Measurements from ENCODE around the genes ARHGAP35, TMEM160 and BBC3.

GRCh38 chr19:45816453-45817616 lies 1.7 kb upstream of the RSPH6A start:
- PRO-cap, 2 experiments, result no peak in any of the 2 experiments

DNA sequence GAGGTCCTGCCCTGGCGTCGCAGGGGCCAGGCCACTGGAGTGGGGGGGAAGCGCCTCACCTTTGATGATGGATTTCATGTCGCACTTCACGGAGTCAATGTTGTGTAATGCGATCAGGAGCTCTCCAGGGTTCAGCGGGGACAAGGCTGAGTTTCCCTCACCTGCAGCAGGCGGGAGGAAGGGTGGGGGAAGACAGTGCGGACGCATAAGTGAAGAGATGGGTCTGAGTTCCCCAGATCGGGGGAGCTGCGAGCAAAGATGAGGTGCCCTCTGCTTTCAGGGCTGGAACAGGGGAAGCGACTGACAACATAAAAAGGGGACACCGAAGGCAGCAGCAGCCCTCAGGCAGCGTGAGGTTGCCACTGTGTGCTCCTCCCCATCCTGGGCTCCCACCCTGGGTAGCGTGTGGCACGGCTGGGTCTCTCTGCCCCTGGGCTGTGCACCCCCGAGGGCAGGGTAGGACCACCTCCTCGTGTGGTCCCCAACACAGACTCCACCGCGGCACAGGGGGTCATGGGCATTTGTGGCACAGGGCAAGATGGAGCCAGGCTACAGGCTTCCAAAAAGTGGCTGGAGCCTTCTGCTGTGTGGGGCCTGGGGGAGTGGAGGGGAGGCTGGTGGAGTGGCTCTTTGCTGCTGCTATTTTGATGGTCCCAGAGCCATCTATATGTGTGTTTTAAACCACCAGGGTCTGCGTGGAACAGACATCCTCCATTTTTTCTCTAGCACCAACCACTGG lies 6.4 kb upstream of the RSPH6A start:
- PRO-cap, 2 experiments, result no peak in any of the 2 experiments

GRCh38 chr19:45831262-45831598 lies 16.1 kb upstream of the RSPH6A start:
- PRO-cap, 2 experiments, result no peak in any of the 2 experiments

- PRO-cap, 2 experiments, result peak in 1 of 2 experiments; most common plus-strand start chr19:45878443 (in 1); most common minus-strand start chr19:45878233 (in 1)
These were observed 7.7 kb downstream of the IRF2BP1 start for GRCh38 chr19:45877980-45878902.

DNA sequence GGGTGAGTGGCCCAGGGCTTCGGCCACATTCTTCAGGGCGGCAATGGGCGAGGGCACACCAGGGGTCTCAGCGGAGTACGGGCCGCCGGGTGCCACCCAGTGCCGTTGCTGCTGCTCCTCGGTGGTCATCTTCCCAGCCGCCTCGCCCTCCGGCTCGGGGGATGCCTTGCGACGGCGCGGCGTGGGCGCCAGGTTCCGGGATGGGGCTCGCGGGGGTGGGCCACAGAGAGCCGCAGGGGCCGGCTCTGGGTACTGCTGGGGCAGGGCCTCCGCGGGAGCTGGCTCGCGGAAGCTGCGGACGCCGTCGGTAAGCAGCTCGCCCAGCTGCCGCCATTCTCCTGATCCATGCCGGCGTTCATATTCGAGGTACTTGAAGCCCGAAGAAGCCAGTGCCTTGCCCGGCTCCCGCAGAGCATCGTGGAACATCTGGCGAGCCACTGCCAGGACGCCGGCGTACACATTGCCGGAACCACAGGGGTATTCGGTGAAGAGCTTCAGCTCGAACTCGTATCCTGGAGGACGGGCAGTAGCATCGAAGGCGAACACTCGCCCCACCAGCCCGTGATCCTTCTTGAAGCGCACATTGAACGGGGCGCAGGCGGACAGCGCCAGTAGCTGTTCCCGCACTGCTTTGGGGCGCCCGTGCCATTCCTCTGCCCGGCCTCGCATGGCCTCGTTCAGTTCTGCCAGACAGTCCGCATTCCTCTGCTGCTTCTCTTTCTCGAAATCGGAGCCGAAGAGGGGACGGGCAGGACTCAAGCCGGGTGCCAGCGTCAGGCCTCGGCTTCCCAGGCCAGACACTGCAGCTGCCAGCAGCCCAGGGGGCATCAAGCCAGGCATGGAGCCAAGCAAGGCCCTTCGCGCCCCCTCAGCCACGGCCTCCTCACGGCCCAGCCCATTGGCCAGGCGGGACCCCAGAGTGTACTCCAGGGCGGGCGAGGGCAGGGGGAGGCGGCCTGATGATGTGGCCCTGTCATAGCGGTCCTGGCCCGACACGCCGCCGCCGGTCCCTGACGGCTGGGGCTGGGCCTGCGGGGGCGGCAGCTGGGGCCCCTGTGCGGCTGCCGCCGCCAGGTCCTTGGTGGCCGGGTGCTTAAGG lies 1.1 kb downstream of the IRF2BP1 start:
- PRO-cap, 2 experiments, result no peak in any of the 2 experiments

GRCh38 chr19:46020578-46021420 lies 2.1 kb downstream of the PGLYRP1 start:
- PRO-cap, 2 experiments, result no peak in any of the 2 experiments

DNA sequence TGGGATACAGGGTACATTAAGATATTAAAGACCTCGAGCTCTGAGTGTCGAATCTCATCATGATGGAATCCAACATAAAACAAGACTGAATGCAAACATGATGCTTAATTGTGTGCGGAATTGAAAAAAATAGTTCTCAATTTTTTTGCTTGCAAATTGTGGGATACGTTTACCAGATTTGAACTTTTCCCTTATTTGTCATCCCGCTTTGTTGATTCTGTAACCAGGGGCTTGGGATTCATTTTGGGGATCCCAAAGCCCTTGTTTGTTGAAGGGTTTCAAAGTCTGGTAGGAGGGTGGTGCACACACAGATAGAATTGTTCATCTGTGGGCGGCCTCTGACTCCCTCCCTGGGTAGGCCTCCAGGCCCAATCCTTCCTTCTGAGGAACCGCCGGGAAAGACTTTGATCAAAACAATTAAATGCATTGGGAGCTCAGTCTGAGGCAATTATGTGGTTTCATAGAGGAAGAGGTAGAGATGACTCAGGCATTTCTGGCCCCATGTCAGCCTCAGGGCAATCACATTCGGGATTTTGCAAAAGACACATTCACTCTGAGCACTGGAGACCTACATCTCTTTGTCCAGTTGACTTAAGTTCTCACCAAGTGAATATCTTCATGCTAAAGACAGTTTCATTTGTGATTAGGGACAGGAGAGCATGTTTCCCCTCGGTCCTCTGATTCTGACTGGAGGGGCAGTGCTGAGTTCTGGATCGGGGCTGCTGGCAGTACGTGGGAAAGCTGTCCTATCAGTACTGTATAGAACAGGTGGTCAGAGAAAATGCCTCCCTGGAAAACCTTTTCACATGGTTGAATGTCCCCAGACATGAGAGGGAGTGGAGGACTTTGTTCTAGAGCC lies 27.7 kb upstream of the IGFL4 start:
- PRO-cap, 2 experiments, result no peak in any of the 2 experiments

- PRO-cap, 2 experiments, result no peak in any of the 2 experiments
These were observed 1.2 kb downstream of the IGFL1 start for GRCh38 chr19:46230650-46231326.

DNA sequence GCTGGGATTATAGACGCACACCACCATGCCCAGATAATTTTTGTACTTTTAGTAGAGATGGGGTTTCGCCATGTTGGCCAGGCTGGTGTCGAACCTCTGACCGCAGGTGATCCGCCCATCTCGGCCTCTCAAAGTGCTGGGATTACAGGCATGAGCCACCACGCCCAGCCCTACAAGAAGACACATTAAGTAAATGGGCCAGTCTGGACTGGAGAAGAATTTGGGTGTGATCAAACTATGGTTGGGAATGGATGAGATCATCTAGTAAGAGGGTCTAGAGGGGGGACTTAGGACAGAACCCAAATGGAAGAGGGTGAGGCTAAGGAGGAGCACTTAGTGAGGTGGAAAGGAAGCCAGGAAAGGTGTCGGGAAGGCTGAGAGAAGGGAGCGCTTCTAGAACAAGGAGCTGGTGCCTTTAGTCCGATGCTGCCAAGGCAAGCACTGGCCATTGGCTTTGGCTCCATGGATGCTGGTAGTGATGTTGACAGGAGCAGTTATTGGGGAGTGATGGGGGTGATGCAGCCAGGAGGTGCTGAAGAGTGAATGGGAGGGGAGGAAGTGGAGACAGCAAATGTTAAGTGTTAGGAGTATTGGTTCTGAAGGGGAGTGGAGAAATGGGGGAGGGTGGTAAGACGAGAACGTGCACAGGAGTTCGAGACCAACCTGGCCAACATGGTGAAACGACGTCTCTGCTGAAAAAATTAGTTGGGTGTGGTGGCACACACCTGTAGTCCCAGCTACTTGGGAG lies 1.7 kb downstream of the PPP5C start:
- PRO-cap, 2 experiments, result no peak in any of the 2 experiments

DNA sequence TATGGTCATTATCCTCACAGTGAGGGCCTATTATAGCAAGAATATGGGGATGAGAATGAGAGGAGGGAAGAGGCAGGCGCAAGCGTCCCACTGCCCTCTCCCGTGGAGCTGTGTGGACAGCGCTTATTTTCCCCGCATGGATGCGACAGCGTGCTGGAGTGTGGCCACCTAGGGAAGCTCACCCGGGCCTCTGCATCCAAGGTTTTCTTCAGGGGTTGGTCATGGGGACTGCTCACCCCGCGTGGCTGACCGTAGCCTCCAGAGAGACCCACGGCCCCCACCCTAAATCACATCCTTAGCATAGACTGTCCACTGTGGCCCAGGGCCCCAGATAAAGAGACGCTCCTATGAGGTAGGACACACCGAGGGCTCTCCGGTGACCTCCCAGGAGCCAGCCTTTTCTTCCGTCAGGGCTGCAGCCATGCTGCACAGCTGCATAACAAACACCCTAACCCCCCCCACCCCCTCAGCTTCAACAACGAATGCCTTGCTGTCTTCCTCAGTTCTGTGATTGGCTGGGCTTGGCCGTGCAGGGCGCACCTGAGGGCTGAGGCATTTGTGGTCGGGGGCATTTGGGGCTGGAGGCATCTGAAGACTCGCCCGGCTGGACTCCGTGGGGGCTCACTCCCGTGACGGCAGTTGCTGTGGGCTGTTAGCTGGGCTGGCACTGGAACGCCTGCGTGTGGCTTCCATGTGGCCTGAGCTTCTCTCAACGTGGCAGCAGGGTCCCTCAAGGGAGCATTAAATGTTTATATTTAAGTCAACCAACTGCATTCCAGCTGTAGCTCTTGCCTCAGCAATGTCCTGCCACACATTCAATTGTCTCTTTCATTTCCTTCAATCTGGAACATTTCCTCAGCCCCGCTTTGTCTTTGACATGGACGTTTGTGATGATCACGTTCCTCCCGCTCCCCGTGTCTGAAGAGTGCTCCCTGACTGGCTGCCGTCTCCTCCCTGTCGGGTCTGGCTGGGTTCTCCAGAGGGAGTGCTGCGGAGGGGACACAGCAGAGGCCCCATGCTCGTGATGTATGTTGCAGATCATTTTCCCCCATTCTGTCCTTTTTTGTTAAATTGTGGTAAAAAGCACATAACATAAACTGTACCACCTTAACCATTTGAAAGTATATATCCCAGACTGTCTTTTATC lies 21.2 kb downstream of the CCDC8 start:
- PRO-cap, 2 experiments, result peak in 1 of 2 experiments; most common plus-strand start position 972 of the sequence (in 1); most common minus-strand start position 711 of the sequence (in 1)

DNA sequence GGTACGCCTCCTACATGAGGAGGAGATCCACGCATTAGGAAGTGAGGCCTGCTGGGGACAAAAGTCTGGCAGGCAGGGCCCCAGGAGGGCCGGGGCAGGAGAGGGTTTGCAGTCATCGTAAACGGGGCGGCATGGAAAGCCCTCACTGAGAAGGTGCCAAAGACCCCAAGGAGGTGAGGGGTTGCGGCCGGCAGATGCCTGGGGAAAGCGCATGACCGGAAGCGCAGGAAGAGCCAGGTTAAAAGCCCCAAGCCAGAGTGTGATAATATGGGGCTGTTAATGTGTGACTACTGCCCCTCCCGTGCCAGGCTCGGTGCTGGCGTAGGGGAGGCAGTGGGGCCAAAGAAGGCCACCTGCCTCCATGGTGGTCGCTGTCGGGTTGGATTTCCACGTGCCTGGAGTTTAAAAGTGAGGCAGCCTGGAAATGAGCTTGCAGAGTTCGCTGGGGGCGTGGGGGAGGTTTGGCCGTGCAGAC lies 8.9 kb downstream of the CCDC8 start:
- PRO-cap, 2 experiments, result peak in 1 of 2 experiments; most common plus-strand start position 333 of the sequence (in 1); most common minus-strand start position 192 of the sequence (in 1)

GRCh38 chr19:46755212-46755725 lies 9.0 kb upstream of the STRN4 start:
- PRO-cap, 2 experiments, result no peak in any of the 2 experiments

DNA sequence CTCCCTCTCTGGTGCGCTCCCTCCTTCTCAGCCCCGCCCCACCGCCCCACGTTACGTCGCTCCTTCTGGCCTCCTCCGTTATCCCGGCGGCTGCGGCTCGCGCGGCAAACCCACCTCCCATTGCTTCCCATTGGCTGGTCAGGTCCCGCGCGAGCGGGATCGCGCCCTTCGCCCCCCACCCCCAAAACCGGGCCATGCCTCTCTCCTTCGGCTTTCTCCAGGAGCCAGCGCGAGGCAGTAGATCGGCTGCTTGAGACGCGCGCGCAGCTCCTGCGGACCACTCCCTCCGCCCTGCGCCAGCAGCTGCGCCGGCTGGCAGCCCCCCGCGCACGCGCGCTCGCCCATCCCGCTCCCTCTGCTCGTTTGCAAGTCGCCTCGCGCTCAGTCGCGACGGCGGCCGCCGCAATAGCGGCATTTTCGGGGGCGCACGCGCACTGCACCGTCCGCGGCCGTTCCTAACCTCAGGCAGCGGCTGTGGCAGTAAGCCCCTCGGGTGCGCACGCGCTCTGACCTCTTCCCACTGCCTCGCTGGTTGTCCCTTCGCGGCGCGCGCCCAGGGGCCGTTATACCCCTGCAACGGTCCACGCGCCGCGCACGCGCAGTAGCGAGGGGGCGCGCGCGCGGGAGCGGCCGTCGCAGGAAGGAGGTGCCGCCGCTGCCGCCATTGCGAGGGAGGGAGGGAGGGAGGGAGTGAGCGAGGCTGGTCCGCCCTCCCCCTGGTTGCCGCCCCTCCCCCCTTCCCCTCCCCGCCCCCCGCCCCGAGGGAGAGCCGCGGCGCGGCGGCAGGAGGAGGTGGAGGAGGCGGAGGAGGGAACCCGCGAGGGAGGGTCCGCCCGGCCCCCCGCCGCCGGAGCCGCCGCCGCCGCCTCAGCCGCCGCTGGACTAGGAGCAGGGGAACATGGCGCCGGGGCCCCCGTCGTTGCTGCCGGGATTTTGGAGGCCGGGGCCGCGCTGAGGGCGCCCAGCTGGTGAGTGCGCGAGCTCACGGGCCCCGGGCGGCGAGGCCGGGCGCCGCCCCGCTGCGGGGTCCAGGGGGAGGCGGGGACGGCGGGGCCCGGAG lies at the start of gene ARHGAP35:
ARHGAP35 (plus strand) TSS at position 756 of the 1,060 bp plus-strand sequence.
- PRO-cap, 2 experiments, result peak in 2 of 2 experiments; most common plus-strand start position 765 of the sequence (in 2); most common minus-strand start position 539 of the sequence (in 1)

GRCh38 chr19:46943386-46943686 lies 76.3 kb upstream of the NPAS1 start:
- PRO-cap, 2 experiments, result no peak in any of the 2 experiments

- PRO-cap, 2 experiments, result no peak in any of the 2 experiments
These were observed 73.6 kb upstream of the NPAS1 start for GRCh38 chr19:46945951-46946526.

GRCh38 chr19:46981641-46982181 lies 37.9 kb upstream of the NPAS1 start:
- PRO-cap, 2 experiments, result no peak in any of the 2 experiments

- PRO-cap, 2 experiments, result peak in 2 of 2 experiments; most common plus-strand start chr19:47048912 (in 1); most common minus-strand start chr19:47048614 (in 2)
These were observed at the start of gene TMEM160 for GRCh38 chr19:47048339-47049099. Gene TMEM160 (minus strand): TSS chr19:47048624.

GRCh38 chr19:47110416-47110882 lies 3.1 kb downstream of the ZC3H4 start:
- PRO-cap, 2 experiments, result peak in 2 of 2 experiments; most common plus-strand start chr19:47110797 (in 2)

DNA sequence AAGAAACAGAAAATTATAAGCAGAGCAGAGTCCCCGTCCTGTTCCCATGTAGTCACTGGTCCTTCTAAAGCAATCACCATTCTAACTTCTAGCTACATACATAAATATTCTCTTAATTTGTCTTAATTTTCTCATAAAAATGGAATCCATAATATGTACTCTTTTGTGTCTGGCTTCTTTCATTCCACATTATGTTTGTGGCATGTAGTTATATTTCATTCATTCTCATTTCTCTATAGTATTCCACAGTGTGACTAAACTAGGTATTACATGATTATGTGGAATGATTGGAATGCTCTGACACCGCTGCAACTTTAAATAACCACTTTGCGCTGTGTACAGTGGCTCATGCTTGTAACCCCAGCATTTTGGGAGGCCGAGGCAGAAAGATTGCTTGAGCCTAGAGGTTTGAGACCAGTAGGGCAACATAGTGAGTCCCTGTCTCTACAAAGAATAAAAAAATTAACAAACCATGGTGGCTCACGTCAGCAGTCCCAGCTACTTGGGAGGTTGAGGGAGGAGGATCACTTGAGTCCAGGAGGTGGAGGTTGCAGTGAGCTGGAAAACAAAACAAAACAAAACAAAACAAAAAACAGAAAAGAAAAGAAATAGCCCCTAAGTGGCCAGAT lies 8.3 kb upstream of the SAE1 start:
- PRO-cap, 2 experiments, result no peak in any of the 2 experiments

DNA sequence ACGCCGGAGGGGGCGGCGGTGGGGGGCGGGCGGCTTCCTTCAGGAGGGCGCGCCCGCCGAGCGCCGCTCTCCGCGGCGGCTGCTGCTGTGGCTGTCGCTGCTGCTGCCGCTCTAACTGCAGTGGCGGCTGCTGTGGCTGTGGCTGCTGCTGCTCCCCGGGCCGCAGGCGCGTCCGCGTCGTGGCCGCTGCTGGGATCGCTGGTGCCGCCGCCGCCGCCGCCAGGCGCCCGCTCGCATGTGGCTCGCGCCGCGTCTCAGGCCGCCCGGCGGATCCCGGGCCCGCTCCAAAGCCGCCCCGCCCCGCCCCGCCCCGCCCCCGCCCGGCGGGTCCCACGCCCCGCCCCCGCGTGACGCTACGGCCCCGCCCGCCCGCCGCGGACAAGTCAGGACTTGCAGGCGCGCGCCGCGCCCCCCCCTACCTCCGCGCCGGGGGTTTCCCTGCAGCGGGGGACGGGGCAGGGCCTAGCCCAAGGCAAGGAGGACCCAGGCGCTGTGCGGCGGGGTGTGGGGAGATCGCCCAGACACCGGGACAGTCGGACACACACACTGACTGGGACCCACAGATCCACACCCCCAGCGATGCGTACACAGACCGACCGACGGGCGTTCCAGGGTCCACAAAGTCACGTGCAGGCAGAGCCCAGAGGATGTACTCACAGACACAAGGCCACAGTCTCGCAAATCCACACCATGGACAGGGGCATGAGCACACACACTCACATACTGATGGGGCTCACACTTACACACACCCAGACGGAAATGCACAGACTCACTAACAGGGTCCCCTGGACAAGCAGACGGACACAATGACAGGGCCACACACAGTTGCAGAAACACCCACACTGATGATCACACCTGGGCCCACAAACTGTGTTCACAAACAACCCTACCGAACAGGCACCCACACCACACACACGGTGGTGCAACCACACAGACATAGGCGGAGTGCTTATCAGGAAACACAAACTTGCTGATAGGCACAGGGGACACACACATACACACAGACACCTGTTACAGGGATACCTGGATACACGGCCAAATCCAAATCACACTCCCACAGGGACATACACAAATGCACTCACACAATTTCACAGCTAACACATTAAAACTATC lies at the start of gene BBC3:
BBC3 (minus strand) TSS at position 256 of the 1,113 bp plus-strand sequence.
- PRO-cap, 2 experiments, result peak in 2 of 2 experiments; most common plus-strand start position 510 of the sequence (in 2); most common minus-strand start position 237 of the sequence (in 1)